Metastatic Liver Carcinoma in the Lung (tissue), 2 donors: ENCODE measurements around a stretch of chr6.

DNA sequence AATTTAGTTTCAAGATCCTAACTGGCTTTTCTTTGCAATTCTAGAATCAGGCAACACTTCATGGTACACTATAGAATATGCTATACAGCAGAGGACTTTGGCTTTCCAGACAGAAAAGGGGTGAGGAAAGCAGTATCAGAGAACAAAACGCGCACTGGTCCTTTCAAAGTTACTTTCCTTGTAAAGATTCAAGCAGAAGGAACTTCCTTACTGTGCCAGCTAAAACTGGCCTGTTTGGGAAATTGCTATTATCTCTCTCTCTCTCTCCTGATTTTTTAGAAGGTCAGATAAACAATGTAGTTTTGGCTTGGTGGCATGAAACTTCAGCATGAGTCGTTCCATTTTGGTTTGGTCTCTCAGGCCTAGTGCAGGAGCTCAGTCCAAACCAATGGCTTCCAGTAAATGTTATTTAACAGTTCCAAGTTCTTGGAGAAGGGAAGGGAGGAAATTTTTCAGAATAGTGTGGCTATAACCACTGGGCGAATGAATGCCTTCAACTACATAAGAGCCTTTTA lies 9.4 kb upstream of the SNX9 start:
- PRO-cap, 2 experiments: no peak in any of the 2 experiments

DNA sequence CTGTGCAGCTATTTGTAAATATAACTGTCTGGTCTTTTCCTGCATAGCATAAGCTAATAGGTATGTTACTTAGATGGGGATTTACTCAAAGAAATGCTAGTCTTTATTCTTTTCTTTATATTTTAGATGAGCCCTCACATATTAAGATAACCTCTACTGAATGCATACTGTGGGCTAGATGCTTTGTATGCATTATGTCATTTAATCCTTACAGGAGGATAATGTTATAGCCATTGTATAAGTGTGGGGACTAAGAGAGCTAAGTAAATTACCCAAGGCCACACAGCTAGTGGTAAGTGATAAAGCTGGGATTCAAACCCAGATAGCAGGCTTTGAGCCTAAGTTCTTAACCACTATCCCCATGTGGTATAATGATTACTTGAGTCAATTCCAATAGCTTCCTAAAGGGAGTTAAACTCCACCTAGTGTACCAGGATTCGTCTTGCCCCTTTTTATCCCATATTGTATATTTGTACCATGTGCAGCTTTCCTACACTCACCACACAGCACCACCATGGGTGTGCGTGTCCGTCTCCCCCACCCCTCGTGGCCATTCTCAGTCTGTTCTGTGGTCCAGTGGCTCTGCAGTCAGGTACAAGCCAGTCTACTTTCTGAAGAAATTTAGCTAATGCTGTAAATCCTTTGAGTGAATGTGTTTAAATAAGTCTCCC lies 66.8 kb downstream of the SNX9 start:
- PRO-cap, 2 experiments: no peak in any of the 2 experiments

- PRO-cap, 2 experiments: no peak in any of the 2 experiments
Measured at GRCh38 chr6:157904858-157905543, 76.7 kb upstream of the SYNJ2 start.

DNA sequence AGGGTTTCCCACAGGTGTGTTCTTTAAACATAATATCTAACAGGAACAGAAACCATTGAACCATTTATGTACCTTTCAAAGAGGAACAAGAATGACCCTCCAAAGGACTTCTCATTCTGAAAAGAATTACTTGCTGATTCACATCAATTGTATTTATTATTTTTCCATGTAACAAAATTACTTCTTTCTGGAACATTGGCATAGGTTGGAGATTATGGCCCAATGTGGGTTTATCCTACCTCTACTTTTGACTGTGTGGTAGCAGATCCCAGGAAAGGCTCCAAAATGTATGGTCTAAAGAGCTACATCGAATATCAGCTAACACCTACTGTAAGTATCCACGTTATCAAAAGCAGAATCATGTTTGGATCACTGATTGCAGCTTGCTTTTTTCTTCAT lies 72.2 kb upstream of the SYNJ2 start:
- PRO-cap, 2 experiments: no peak in any of the 2 experiments

DNA sequence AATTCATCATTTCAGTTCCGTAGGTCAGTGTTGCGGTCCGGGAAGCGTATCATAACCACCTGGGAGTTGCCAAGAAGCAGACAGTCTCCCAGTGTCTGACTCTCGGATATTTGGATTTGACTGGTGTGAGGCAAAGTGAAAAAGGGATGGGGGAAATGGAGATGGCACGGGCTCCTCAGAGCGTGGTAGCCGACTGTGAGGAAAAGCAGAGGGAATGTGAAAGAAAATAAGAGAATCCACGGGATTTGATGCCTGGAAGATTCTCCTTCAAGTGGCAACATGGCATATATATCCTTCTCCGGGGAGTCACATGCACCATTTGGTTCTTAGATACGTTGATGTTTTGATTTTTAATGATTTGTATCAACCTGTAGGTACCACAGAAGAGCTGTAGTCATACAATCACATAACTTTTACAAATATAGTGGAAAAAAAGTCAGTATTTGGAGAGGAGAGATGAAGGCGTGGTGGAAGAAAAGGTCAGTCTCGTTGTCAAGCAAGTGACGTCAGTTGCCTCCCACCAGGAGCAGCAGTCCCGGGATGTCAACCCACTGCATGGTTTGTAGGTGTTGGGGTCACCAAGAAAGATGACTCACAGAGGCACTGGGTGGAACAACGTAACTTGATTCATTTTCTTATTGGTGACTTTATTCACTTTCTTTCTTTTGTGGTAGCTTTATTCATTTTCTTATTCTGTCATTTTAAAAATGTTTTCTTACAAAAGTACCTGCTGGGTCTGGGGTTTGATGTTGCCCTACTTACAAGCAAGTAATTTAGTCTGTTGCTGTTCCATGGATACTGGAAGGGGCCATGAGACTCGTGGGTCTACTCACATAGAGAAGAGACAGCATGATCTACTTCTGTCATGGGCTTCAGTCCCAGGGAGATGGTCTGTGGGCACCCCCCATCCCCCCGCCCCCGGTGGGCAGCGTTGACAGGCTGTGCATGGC lies 36.7 kb upstream of the SYNJ2 start:
- PRO-cap, 2 experiments: no peak in any of the 2 experiments

DNA sequence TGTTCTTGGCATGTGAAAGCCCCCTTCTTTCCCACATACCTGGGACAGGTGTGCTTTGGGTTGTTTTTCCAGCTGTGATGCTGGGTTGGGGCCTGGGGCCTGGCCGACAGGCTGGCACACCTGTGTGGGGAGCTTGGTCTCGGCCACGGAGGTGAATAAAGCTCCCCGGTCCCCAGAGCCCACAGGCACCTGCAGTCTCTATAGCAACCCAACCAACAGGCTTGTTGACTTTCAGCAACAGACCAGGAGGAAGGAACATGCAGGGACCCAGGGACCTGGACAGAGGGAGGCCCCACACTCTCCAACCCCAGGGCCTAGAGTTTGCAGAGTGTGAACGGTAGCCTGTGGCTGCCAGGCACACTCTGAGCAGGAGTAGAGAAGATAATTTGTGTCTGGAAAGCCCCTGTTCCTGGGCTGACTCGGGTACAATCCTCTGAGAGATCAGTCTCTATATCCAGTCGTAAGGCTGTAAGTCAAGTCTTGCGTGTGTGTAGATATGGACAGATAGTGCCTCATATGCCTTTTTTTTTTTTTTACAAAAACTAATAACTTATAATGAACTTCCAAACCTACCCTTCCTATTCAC lies 14.6 kb upstream of the SYNJ2 start:
- PRO-cap, 2 experiments: no peak in any of the 2 experiments

DNA sequence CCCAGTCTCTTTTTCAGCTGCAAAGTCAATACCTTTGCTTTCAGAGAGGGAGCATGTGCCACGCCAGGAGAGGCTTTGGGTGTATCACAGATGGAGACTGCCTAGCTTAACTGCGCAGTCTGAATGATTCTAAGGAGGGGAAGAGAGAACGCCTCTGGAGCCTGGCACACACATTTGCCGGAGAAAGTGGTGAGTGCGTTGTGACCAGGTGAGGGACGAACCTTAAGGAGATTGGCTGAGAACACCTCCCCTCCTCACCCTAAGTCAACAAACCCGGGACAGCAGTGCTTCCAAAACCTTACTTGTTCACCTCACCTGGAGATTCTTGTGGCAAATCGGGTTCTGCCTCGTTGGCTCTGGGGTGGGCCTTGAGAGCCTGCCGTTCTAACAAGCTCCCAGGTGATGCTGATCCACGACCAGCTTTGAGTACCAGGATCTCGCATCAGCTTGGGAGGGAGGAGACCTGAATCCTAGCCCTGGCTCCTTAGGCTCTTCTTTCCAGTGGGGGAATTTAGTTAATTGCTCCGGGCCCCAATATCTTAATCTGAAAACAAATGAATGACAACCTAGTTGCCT lies 9.4 kb downstream of the SYNJ2 start:
- PRO-cap, 2 experiments: no peak in any of the 2 experiments

- PRO-cap, 2 experiments: no peak in any of the 2 experiments
Measured at GRCh38 chr6:158060796-158061395, 79.2 kb downstream of the SYNJ2 start.

DNA sequence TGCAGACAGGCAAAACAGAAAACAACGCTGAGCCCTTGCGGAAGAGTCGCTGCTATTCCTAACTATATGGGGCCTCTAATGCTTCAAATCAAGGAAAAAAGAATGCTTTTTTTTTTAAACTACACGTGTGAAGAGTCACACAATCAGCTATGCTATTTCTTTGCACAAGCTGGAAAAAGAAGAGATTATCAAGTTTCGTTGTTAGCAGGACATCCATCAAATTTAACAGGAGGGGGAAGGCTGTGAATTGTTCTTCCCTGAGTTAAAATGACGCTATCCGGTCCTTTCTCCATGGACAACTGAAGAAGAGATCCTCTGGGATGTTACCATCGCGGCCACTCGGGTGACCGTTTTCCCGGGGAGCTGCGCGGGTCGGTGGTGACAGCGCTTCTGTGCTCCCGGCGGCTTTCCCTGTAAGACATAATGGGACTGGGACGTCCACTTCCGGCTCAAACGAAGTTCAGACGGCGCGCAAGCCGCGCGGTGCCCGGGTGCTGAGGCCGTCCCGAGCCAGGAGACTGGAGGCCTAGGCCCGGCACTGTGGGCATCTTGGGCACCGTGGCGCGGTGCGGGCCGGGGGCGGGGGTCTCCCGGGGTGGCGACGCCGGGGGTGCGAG lies 63.3 kb downstream of the GTF2H5 start:
- PRO-cap, 2 experiments: peak in 2 of 2 experiments; most common plus-strand start position 452 of the sequence (in 2); most common minus-strand start position 392 of the sequence (in 2)

DNA sequence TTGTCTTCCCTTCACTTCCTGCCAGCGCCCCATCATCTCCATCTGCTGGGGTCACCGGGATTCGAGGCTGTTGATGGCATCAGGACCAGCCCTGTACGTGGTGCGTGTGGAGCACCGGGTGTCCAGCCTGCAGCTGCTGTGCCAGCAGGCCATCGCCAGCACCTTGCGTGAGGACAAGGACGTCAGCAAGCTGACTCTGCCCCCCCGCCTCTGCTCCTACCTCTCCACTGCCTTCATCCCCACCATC lies 80.2 kb upstream of the TMEM181 start:
- PRO-cap, 2 experiments: no peak in any of the 2 experiments

- PRO-cap, 2 experiments: no peak in any of the 2 experiments
Measured at GRCh38 chr6:158518201-158518807, 41.6 kb upstream of the TMEM181 start.

GRCh38 chr6:158565874-158567102 lies 6.4 kb downstream of the TMEM181 start:
- PRO-cap, 2 experiments: no peak in any of the 2 experiments

DNA sequence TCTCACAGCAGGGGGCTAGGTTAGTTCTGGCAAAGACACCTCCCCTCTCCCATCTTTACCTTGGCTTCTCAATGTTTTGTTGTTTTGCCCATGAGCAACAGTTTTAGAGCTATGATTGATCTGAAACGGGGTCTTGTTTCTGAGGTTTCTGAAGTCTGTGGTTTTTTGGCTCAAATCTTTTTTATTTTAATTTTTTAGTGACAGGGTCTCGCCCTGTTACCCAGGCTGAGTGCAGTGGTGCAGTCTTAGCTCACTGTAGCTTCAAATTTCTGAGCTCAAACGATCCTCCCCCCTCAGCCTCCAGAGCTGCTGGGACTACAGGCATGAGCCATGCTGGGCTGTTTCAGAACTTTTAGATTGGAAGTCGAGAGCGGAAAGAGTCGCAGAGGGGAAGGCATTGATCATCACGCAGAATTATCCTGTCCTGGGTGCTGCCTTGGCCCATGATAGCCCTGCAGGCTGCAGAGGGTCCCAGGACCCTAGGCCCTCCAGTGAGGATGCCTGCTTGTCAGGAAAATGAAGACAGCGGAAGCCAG lies 9.0 kb downstream of the TMEM181 start:
- PRO-cap, 2 experiments: no peak in any of the 2 experiments

GRCh38 chr6:158609372-158609930 lies 35.1 kb downstream of the DYNLT1 start:
- PRO-cap, 2 experiments: no peak in any of the 2 experiments

GRCh38 chr6:158642144-158643174 lies 2.1 kb downstream of the DYNLT1 start:
- PRO-cap, 2 experiments: peak in 2 of 2 experiments; most common plus-strand start chr6:158642478 (in 2)

GRCh38 chr6:158766882-158768050 lies 51.9 kb downstream of the EZR start:
- PRO-cap, 2 experiments: no peak in any of the 2 experiments

- PRO-cap, 2 experiments: no peak in any of the 2 experiments
Measured at GRCh38 chr6:158783299-158784232, 35.6 kb downstream of the EZR start.

- PRO-cap, 2 experiments: peak in 2 of 2 experiments; most common plus-strand start chr6:158818373 (in 1); most common minus-strand start chr6:158818235 (in 2)
Measured at GRCh38 chr6:158817890-158818472, 1.2 kb downstream of the EZR start.

DNA sequence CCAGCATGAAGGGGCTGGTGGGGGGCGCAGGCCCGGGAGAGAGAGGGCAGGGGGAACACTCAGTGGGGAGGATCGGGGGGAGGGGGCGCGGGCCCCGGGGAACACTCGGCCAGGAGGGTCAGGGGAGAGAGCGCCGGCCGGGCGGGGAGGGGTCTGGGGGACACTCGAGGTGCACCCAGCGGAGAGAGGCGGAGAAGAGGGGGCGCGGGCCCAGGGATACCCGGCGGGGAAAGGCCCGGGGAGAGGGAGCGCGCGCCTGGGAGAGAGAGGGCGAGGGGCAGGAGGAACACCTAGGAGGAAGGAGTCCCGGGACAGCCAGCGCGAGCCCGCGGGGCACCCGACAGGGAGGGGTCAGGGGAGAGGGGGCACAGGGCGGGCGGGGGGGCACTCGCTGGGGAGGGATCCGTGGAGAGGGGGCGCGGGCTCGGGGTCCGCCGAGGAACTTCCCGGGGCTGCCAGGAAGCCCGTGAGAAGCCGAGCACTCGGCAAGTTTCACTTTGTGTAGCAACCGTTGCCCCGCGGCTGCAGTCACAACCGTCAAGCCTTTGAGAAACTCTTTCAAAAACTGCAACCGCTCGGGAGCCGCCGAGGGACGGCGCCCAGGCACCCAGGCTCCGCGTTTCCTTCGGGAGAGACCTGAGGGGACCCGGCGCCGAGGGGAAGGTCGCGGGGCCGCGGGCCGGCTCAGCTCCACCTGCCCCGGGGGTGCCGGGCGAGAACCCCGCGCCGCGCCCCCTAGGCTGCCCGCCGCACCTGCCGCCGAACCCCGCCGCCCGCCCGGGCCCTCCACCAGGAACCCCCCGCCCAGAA lies 490 bp downstream of the EZR start:
- PRO-cap, 2 experiments: no peak in any of the 2 experiments

GRCh38 chr6:158826842-158827543 lies 7.8 kb upstream of the EZR start:
- PRO-cap, 2 experiments: no peak in any of the 2 experiments